Vein endothelial cell (primary cell): ENCODE measurements around the gene DNASE1L2.

DNA sequence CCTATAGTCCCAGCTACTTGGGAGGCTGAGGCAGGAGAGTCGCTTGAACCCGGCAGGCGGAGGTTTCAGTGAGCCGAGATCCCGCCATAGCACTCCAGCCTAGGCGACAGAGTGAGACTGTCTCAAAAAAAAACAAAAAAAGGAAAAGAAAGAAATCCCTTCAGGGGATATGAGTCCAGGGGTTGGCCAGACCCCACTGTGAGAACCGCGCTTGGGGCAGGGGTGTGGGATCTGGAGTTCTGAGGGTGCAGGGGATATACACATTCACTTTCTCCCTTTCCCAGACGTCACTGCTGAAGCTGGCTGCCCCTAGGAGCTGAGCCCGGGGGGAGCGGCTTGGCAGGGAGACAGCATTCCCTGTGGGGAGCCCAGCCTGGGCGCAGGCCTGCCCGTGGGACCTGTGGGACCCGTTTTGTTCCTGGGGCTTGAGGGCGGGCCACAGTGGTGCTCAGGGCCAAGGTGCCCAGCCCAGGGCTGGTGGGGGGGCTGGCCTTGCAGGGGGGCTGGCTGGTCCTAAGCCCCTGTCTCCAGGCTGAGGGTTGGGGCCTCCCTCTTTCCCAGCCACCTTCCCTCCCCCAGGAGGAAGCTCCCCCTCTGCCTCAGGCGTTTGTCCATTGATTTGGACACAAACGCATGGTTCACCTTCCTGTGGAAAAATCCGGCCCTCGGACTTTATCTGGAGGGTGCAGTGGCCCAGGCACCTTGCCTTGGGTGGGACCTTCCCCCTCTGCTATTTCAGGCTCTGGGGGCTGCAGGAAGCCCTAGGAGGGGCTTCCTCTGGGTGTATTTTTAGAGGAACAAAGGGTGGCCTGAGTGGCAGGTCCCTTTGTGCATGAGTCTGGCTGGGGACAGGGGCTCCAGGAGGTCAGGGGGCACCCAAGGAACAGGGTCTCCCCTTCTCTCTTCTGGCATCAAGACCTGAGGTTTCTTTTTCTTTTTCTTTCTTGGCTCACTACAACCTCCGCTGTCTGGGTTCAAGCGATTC, 4.4 kb downstream of the NHERF2 start:
- CAGE, long polyA plus RNA, result no peak

GRCh38 chr16:2033828-2034529, 7.3 kb downstream of the NHERF2 start:
- CAGE, long polyA plus RNA, result no peak

- CAGE, long polyA plus RNA, result no peak
Observed at GRCh38 chr16:2034530-2035013, 7.9 kb downstream of the NHERF2 start.

DNA sequence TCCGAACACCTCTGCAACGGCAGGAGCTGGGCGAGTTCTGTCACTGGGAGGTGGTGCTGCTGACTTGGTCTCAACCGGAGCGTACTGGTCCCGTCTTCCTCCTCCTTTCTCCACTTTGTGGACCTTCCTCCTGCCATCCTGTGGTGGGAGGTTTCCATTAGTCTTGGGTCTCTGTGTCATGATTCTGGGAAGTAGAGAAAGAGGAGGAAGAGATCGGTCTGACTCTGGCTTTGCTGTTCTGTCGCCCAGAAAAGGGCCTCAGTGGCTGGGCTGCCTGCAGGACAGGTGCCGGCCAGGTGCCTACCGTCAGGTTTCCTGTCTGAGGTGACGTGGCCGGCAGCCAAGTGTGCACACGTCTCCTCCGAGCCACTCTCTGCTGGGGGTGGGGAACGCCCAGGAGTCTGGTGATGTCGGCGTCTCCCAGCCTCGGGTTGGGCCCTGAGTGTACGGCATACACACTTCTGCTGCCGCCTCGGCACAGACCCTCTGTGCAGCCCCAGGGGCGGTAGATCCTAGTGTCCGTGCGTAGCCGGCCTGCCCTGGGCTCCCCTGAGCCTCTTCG, 7.0 kb downstream of the TSC2 start:
- CAGE, long polyA plus RNA, result no peak

- CAGE, long polyA plus RNA, result no peak
Observed at GRCh38 chr16:2150692-2151622, 2.5 kb downstream of the RAB26 start.

DNA sequence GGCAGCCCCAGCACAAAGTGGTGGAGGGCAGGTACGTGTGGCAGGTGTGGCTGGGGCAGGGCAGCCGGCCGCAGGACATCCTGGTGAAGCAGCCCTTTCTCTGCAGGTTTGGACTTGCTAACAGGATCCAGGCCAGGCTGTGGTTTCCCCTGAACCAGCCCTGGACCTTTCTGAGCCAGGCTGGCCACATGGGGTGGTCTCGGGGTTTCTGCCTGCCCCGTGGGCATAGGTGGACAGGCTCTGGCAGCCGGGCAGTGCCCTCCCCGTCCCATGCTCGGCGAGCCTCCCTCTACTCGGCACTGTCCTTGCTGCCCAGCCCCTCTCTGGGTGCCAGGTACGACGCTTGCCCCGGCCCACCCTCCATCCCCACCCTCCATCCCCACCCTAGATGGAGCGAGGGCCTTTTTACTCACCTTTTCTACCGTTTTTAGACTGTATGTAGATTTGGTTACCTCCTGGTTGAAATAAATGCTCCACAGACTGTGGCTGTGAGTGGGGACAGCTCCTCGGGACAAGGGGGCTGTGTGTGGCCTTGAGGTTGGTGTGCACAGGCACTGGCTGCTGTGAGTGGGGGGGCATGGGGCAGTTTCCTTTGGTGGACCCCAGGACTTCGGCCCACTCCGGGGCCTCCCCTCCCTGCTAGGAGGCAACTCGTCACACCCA, 19.8 kb downstream of the CASKIN1 start:
- CAGE, long polyA plus RNA, result no peak

GRCh38 chr16:2205538-2206587, 609 bp downstream of the MLST8 start:
- CAGE, long polyA plus RNA, result no peak

DNA sequence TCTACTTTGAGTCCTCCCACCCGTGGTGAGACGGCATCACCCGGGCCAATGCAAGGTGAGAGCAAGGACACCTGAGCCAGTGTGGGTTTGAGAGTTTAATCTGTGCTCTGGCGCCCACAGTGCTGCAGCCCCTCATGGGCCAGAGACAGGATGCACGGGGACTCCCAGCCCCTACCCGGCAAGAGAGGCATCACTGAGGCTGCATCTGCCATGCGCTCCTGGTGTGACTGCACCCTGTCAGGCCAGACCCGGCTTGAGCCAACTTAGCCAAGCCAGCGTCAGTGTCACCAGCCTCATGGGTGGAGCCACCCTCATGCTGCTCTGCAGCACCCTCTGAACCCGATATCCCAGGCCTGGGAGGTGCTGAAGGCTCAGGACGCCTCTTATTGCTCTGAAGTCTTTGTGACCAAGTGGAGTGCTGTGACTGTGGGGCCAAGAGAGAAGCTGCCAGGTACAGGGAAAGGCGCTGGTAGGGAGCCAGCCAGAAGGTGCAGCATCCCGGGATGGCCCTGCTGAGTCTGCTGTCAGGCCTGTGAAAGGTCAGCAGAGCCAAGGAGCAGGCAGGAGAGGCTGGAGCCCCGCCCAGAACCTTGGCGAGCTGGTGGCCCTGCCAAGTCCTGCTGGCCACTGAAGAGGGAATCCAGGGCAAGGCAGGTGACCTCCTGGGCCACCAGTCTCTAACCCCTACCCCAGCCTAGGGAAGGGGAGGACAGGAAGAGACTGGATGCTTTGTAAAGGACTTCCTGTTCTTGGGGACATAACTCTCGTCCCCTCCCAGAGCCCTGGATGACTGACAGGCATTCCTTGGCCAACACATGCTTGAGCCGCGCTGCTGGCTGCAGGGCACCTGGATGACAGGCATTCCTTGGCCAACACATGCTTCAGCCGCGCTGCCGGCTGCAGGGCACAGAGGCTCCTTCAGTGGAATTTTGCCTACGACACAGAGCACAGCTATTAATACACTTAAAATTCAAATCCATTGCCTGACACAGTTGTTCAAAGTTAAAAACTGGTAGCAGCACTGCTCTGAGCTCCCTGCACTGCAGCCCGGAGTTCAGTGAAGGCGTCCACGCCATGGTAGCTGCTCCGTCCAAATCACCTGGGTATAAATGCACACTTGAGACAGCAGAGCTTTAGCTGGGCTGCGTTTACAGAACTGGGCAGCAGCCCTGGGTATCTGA, 1.6 kb upstream of the BRICD5 start:
- CAGE, long polyA plus RNA, result no peak

- CAGE, long polyA plus RNA, result no peak
Observed at GRCh38 chr16:2236326-2237356, at the start of gene DNASE1L2. DNASE1L2 (plus strand) TSS chr16:2236444.

- CAGE, long polyA plus RNA, result no peak
Observed at GRCh38 chr16:2238167-2238450, 1.9 kb downstream of the DNASE1L2 start.

- CAGE, long polyA plus RNA, result no peak
Observed at GRCh38 chr16:2262134-2262866, 5.6 kb downstream of the RNPS1 start.

DNA sequence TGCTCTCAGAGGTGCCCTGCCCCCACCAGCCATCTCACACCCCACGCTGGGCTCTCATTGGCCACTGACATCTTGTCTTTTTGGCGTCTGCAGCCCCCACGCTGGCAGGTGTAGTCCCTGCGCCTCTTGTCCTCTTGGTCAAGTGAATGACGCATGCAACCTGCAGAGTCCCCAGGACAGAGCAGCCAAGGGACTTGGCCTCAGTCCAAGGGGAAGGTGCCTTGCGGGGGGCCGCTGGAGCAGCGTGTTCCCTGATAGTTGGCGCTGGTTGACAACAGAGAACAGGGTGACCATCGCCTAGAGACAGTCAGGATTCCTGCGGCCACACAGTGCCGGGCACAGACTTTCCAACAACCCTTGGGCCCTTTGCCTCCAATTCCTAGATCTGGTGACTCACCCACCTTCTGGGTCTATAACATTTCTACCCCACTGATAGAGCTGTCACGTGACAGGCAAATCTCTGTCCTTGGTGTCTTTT, 12.1 kb upstream of the TEDC2 start:
- CAGE, long polyA plus RNA, result no peak

- CAGE, long polyA plus RNA, result no peak
Observed at GRCh38 chr16:2476007-2476274, 1.0 kb downstream of the TBC1D24 start.

DNA sequence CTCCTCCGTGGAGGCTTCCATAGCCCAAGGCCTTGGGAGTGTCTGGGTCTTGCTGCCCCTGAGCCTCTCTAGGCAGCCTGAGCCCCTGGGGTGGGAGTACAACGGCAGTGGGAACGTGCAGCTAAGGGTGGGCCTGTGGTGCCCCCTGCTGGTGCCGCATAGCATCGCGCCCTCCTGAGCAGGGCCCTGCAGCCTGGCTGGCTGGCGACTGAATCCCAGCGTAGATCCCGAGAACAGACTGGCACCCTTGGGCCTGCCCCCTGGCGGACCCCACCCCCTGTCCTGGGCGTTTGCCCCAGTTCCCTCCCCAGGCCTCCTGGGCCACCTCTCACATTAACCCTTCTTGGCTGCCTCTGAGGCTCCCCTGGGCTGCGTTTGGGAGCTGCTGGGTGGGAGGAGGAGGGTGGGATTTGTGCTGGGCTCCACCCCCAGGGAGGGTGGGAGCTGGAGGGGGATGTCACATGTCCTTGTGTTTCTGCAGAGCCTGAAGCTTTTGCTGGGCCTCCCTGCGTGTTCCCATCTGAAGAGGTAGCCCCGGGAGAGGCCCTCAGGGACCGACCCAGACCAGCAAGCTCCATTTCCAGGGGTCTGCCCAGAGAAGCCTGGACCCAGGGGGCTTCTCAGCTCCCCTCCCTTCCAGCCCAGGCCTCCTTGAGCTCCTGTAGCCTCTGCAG, 12.4 kb upstream of the ATP6V0C start:
- CAGE, long polyA plus RNA, result no peak

DNA sequence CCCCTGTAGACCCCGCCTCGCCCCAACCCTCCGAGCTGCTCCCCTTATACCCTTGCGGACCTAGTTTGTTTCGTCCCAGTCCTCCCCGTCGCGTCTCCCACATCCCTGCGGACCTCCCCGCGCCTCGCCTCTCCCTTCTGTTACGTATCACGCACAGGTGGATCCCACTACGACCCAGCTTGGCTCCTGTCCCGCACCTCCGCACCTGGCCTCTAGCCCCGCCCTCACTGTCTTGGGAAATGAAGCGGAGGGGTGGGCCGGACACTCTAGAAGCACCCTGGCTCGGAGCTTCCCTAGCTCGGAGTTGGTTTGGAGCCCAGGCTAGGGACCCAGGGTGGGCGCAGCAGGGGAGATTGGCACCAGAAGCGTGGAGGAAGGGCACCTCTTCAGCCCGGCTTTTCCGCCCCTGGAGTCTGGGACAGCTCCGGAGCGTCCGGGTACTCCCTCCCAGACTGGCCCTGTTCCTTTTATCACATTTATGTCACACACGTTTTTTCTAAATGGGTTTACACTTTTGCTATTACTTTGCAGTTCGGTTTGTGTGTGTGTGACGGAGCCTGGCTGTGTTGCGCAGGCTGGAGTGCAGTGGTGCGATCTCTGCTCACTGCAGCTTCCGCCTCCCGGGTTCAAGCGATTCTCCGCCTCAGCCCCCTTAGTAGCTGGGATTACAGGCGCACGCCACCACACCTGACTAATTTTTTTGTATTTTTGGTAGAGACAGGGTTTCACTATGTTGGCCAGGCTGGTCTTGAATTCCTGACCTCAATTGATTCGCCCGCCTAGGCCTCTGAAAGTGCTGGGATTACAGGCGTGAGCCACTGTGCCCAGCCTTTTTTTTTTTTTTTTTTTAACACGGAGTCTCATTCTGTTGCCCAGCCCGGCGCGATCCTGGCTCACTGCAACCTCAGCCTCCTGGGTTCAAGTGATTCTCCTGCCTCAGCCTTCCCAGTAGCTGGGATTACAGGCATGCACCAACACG, 1.5 kb upstream of the CEMP1 start:
- CAGE, long polyA plus RNA, result no peak

GRCh38 chr16:2562601-2563217, 24.9 kb downstream of the PDPK1 start:
- CAGE, long polyA plus RNA, result no peak

DNA sequence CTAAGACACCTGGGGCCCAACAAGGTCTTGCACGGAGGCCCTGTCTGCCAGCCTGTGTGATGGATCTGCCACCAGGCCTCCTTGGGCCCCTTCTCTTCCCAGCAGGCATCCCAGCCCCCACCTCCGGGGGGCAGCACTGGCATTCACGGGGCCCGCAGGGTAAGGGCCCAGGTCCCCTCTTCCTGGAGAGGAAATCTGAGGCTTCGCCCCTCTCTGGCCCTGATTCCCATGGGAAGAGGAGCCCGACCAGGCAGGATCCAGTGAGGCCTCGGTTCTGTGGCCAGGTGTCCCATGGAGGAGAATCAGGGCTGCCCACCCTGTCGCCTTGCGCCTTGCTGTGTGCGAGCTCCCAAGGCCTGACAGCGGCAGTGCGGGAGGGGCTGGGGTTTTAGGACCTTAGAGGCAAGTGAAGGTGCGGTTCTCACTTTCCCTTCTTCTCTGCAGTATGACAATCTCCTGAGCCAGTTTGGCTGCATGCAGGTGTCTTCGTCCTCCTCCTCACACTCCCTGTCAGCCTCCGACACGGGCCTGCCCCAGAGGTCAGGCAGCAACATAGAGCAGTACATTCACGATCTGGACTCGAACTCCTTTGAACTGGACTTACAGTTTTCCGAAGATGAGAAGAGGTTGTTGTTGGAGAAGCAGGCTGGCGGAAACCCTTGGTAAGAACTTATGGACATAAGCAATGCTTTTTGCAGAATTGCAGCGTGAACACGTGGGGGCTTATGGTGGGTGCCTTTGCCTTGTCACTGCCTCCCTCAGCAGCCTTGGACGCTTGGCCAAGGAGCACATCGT, 48.6 kb downstream of the PDPK1 start:
- CAGE, long polyA plus RNA, result no peak

- CAGE, long polyA plus RNA, result no peak
Observed at GRCh38 chr16:2715453-2716025, 4.5 kb downstream of the PRSS27 start.

DNA sequence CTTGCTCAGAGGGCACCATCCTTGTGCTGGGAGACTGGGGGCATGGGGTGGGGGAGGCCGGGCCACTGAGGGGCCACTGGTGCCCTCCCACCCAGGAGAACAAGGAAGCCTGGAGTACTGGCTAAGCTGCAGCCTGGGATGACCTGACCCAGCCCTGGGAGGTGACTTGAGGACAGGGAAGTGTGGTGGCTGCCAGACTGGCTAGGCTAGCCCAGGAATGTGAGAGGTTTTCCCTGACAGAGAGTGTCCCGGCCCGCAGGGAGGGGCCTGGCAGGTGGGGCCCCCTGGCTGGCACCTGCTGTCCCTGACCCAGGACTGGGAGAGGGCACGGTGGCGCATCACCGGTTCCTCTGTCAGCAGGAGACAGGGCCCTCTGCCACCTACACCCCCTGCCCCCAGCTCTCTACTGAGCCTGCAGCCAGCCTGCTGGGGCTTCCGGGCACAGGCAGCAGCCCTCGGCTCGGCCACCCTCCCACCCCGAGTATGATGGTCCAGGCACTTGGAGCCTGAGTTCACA, 737 bp downstream of the PRSS27 start:
- CAGE, long polyA plus RNA, result no peak

- CAGE, long polyA plus RNA, result no peak
Observed at GRCh38 chr16:2753240-2753556, 760 bp downstream of the SRRM2 start.